Colic lymph node (tissue), 1 donor: Measurements from ENCODE around the gene PROK2.

- PRO-cap = no peak
Measured at GRCh38 chr3:71247060-71248043, 336.2 kb downstream of the FOXP1 start.

DNA sequence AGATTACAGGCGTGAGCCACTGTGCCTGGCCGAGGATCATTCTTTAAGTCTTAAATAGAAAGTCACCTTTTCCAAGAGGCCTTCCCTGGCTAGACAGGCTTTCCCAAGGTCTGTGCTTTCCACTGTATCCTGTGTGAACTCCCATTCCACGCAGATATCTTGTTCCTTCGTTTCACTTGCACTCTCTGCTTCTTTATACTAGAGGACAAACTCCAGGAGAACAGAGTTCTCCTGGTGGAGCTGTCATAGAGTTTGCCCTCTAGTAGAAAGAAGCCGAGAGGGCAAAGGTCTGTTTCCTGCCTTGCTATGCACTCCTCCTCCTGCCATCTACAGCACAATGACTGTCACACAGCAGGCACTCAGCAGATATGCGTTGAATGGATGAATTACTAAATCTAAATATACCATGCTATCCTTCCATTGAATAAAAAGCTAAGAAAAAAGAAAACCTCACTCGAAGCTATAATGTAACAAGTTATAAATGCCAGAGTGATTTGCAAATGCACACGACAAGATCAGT, 211.2 kb downstream of the FOXP1 start:
- PRO-cap = no peak

DNA sequence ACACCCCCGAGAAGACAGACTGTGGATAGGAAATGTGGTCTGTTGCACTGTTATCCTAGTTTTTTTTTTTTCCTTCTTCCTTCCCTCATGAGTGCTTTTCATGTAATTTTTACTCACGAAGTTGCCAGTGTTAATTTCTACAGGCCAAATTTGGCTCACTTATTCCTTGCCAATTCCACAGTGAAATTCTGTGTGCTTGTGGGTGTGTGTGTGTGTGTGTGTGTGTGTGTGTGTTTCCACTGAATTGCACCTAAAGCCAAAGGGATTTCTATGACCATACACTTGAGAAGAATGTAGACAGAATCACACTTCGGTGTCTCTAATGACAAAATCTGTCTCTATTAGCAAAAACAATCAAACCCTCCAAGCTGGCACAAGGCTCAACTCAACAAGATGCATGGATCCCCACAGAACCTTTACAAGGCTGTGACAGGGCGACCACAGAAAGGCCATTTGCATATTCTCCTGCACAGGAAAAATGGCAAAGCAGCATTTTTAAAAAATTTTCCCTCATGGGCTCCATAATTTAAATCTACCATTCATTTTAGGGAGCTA, 165.5 kb downstream of the FOXP1 start:
- PRO-cap = no peak

GRCh38 chr3:71455966-71456563, 127.5 kb downstream of the FOXP1 start:
- PRO-cap = bidirectional peak, plus-strand start at chr3:71456372, minus-strand start at chr3:71456289

GRCh38 chr3:71465255-71465662, 118.3 kb downstream of the FOXP1 start:
- PRO-cap = no peak

DNA sequence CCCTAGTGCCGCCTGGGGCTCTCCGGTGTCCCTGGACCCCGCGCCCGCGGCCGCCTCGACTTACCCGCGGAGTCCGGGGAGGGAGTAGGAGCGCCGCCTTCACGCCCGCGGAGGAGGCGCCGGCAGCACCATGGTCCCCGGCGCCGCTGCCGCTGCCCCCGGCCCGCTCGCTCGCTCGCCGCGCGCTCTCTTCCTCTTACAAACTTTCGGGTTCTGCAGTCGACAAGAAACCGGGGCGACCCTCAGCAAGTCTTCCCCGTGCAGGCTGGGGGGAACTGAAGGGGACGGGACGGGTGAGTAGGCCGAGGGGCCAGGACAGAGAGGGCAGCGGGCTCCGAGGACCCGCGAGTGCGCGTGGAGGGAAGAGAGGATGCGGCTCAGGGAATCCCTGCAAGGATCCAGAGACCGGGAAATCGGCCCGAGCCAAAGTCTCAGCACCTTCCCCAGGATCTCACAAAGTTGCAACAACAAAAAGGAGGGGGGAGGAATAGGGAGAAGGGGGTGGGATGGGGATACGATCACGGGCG, 2.0 kb downstream of the FOXP1 start:
- PRO-cap = bidirectional peak, plus-strand start at position 218 of the sequence, minus-strand start at position 215 of the sequence

DNA sequence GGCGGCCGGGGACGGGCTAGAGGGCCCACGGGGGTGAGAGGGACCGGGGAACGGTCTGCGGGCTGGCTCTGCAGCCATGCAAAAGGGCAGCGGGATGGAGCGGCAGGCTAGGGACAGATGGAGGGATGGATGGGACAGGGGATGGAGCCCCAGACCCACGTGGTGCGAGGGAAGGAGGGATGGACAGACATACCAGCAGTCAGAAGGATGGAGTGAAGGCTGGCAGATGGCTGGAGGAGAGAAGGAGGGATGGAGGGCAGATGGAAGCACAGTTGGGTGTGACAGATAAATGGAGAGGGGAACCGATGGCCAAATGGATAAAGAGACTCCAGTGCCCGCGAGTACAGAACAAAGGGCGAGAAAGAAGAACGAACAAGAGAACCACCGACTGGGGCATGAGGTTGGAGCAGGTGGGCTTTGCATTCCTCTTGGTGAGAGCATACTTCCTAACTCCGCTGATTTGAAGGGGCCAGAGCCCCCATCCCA, 504 bp upstream of the EIF4E3 start:
- PRO-cap = no peak

GRCh38 chr3:71784615-71785715, at the start of gene PROK2:
PROK2 (minus strand) TSS chr3:71785148.
- PRO-cap = no peak

DNA sequence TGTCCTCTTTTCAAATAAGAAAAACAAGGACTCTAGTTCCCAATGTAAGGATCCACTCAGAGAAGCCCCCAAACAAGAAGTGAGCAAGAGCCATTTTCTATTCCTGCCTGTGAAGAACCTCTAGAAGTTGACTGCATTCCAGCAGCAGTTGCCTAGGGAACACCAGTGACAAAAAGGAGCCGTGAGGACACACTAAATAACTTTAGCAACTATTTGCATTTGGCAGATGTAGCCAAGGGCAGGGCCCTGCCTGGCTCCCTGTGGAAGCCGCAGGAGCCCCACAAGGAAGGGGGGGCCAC, 470.2 kb upstream of the PROK2 start:
- PRO-cap = no peak

- PRO-cap = no peak
Measured at GRCh38 chr3:72304015-72304550, 519.1 kb upstream of the PROK2 start.

DNA sequence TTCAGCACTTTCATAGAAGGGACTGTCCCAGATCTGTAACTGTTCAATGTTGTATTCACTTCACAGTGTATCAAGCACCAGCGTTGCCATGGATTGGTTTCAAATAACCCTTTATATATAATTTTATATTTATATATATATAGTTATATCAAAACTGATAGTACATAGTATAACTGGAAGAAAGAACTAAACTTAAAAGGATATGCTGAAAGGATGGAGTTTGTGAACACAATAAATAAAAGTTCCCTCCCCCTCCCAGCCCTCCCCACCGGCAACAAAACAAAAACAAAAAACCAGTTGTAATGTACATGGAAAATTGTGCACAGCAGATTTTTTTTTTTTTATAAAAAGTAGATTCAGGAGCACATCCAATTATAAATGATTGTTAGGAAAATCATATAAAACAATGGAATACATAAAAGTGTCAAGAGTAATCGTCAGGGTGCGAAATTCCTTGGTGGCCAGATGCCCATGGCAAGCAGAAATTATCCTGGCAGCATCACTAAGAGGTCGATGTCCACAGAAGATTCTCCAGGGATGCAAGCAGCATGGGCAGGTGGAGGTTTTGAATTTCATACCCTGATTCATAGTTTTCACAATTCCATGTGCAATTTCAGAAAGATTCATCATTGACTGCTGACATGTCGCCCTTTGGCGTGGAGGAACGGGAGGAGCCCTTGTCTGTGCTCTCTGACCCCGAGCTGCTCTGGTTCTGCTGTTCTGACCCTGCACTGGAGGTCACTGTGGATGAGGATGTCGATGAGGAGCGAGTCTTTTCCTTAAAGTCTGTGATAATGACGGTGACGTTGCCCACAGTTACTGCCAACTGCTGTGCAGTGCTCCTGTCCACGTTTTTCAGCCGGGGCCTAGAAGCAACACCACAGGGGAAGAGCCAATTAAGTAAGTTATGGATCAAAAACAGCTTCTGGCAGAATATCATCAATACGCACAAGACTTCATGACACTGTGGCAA, 470.2 kb downstream of the SHQ1 start:
- PRO-cap = no peak

- PRO-cap = no peak
Measured at GRCh38 chr3:72523409-72523841, 324.8 kb downstream of the SHQ1 start.

GRCh38 chr3:72738283-72739467, 109.6 kb downstream of the SHQ1 start:
- PRO-cap = bidirectional peak, plus-strand start at chr3:72738906, minus-strand start at chr3:72738808

GRCh38 chr3:72886835-72887190, 1.0 kb upstream of the GXYLT2 start:
- PRO-cap = no peak

GRCh38 chr3:72961711-72962303, 34.8 kb upstream of the PPP4R2 start:
- PRO-cap = no peak

GRCh38 chr3:72996946-72998205, 765 bp downstream of the PPP4R2 start:
- PRO-cap = unidirectional peak, minus-strand start at chr3:72997207; unidirectional peak, minus-strand start at chr3:72997258; unidirectional peak, minus-strand start at chr3:72997834

- PRO-cap = no peak
Measured at GRCh38 chr3:73064710-73065753, 3.6 kb downstream of the EBLN2 start.

DNA sequence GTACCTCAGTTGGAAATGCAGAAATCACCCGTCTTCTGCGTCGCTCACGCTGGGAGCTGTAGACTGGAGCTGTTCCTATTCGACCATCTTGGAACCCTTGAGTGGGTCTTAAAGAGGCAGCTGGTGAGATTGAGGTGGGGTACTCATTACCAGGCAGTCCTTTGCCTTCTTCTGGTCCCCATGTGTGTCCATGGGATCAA, 277.3 kb downstream of the EBLN2 start:
- PRO-cap = no peak

- PRO-cap = no peak
Measured at GRCh38 chr3:73621103-73621912, 3.4 kb downstream of the PDZRN3 start.

- PRO-cap = no peak
Measured at GRCh38 chr3:73719893-73720292, 95.2 kb upstream of the PDZRN3 start.